ENCODE data around the genes BARX1 and MFSD14B.

GRCh38 chr9:93600264-93600727 is 23.9 kb downstream of the PHF2 start:
- PRO-cap, result no peak

GRCh38 chr9:93675313-93675899 is 99.0 kb downstream of the PHF2 start:
- PRO-cap, result no peak

DNA sequence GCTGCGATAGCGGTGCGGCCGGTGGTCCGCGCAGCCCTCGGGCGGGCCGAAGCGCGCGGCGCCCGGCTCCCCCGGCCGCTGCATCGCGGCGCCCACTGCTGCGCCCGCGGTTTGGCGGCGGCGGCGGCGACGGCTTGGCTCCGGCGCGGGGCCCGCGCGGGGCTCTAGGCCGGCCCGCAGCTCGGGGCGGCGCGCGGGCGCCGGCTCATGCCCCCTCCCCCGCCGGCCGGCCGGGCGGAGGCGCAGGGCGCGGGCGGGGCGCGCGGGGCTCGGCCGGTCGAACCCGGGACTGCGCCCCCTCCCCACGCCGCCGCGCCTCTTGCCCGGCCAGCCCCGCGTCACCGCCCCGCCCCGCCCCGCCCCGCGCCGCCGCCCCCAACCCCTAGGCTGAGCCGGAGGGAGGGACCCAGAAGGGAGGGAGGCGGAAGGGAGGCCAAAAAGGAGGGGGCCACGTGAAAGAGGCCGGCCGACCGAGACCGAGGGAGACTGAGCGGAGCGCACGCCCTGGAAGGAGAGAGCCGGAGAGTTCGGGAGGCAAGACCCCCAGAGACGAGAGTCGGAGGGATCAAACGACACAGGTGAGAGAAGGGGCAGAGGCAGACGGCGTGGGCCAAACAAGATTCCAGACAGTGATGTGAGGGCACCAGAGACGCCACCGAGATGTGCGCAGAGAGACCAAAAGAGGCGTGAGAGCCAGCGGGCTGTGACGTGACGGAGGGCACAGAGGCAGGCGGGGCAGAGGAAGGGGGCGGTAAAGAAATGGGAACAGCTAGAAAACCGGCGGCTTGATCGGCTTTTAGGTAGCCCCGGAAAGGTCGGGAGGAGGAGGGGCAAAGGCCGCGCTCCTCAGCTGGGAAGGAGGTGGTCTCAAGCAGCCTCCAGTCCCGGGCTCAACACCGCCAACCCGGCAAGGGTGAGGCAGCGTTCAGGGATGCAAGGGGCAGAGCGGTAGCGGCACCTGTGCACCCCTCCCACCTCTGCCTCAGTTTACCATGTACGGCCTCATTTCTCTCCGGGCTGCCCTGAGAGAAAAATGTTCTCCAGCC is at the start of gene BARX1:
BARX1 (minus strand) TSS at position 293 of the 1,046 bp plus-strand sequence.
- PRO-cap, result no peak

DNA sequence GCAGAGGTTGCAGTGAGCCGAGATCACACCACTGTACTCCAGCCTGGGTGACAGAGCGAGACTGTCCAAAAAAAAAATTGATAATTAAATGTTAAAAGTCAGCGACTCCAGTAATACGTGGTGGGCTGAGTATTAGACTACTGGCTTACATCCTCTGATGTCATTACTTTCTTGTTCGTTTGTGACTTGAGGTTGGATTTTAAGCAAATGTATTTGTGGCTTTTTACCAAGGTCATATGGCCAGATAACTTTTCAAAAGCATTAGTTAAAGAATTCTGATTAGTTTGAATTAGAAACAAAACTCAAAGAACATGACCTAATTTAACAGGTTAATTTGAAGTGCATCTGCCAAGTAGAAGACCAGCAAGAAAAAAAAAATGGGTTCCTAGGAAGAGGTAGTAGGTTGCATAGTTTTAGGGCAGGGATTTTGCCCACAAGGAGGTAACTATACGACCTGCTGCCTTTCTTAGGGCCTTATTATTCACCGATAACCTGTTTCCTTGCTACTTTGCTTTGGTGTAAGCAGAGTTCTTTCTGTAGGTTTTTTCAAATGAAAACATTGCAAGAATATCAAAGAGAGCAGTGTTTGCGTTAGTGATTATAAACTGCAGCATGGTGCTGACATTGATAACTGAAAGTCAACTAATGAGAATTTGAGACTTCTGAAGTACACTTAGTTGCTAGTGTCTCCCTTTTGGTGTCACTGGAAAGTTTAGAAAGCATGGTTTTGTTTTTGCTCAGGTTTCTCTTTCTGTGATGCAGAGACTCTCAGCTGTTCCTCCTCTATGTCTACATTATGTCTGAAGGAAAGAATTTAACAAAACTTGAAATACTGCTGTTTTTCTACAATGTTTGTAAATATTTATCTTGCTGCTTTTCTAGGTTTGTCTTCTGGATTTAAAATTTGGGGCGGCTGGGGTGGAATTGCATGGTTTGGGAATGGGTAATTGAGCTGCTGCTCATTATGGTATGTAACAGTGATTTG is 80.4 kb upstream of the ZNF169 start:
- PRO-cap, result no peak

DNA sequence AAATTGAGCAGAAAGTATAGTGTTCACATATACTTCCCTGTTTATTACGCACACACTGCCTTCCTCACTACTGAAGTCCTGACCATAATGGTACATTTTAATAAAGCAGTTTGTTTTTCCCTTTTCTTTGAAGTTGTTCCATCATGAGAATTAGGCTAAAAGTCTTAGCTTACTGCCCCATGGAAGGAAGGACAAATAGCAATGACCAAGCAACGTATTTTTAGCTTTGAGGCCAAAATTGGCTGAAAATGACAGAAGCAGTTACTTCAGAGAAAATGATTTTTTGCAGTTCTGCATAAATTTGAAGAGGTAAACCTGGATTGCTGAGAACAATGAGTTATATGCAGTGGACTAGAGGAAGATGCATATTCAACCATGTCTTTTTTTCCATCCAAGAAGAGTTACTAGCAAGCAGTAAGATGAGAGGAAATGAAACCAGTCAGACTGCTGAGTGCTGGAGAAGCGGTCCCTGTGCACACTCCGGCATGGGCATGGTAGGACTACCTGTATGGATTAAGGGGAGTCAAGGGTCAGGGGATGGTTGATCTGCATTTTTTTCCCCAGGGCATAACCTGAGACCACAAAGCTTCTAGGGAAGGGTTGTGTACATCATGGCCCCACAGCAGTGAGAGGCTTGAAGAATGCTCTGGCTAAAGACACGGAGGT is 76.7 kb upstream of the ZNF169 start:
- PRO-cap, result no peak

- PRO-cap, result no peak
These were observed 28.7 kb downstream of the NUTM2F start for GRCh38 chr9:94299443-94300441.

- PRO-cap, result bidirectional peak, plus-strand start at chr9:94374569, minus-strand start at chr9:94374297
These were observed at the start of gene MFSD14B for GRCh38 chr9:94374098-94375053. TSS of gene MFSD14B (plus strand) at chr9:94374569.

DNA sequence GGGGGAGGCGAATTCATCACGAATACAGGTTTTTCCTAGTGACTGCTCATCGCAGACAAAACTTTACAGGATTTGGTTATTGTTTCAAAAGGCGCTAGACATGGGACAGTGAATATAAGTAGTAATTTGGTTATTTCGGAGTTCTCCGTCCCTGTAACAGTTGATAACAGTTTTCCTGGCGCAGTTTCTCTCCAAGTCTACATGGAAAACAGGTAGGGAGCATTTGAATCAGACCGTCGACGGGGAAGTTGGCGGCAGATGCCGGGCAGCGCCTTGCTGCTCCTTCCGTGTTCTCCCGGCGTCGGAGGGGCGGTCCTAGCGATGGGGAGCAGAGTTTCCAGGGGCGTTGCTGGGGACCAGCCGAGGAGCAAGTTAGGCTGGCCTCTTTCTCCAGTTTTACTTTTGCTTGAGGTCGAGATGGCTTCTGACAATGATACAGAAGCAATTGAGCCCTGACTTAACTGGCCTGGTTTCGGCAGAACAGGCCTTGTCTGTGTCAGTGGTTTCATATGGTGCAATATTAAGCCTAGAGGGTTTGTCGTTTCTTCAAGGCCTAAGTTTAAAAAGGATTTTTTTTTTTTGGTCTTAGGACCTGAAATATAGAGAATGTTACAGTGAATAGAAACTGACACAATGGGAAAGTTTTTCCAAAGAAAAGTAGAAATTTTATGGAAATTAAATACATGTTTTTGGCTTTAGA is 835 bp downstream of the MFSD14B start:
- PRO-cap, result bidirectional peak, plus-strand start at position 393 of the sequence, minus-strand start at position 225 of the sequence

- PRO-cap, result no peak
These were observed 79.3 kb downstream of the MFSD14B start for GRCh38 chr9:94453440-94454292.

GRCh38 chr9:94464588-94465176 is 90.3 kb downstream of the MFSD14B start:
- PRO-cap, result no peak

GRCh38 chr9:94553885-94554337 is 39.7 kb downstream of the FBP2 start:
- PRO-cap, result no peak

DNA sequence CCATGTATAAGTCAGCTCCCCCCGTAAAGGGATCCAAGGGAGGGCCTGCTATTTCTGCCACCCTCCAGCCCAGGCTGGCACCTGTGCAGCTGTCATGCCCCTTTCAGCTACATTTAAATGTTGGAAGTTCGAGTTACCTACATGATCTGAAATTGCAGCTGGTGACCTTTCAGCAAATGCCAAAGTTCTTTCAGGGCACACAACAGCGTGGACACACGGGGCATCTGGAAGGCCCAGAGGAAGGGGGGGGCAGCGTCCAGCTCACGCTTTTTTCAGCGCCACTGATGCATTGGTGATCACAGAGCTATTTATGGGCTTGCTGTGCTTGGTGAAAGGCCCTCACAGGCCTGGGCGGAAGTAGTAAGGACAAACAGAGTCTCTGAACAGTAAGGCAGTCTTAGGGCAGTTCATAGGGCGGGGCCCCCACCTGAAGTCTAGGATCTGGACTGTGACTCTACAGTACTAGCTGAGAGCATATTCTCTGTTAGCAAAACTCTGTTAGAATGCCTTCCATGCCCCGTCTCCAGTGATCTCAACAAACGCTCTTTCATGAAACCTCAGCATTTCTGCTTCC is 6.6 kb upstream of the FBP2 start:
- PRO-cap, result no peak

GRCh38 chr9:94844938-94845662 is 118.6 kb downstream of the AOPEP start:
- PRO-cap, result no peak

DNA sequence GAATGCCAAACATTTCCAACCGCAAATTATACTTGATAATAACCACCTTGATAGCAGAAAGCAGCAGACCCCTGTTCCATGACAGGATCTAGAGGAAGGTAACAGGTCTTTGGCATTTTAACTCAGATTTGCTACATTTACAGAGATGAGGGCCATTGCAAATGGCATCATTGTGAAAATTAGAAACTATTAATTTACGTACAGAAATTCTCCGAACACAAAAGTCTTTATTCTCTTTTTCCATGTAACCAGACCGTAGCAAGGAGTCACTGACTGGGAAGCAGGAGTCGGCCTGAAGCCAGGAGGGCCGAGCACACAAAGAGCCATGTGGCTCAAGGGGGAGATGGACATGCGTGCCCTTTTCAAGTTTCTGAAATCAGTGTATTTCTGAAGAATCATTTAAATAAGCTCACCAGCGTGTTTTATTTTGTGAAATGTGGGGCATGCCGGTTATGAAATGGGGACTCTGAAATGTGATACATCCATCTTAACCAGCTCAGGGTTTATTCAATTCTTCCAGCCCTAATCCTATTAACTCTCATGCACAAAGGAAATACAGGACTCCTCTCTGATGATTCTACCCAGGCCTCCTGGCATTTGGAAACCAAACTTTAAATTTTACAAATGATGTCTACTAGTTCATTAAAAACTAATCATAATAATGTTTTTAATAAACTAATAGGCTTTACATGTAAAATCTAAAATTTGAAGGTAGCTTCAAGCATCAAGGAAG is 139.5 kb downstream of the AOPEP start:
- PRO-cap, result no peak

DNA sequence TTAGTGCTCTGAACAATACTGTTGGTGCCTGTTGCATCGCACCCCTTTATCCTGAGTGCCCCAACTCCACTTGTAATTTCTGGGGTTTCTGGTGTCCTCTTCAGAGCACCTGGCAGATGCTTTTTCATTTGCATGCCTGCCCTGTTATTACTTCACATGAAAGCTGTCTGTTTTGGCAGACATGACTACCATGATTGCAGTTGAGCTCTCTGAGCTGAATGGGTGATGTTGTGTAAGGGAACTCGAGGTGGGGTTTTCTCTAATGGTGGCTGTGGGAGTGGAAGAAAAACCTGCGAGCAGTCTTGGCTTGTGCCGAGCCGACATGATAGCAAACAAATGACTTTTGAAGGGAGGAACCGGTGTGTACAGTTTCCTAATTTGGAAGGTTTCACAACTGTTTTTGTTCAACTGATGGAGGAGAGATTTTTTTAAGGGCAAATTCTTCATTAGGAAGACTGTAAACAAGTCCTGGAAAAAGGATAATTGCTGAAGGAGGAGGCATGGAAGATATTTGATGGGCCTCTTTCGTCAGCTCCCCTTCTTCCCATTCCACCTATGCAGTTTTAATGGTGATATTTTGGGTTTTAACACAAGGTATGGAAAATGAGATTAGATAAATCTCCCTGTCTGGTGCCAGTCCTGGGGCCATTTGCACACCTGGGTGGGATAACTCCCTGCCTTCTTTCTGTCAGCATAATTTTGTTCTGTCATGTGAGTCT is 196.3 kb downstream of the AOPEP start:
- PRO-cap, result no peak

GRCh38 chr9:94950847-94951440 is 224.4 kb downstream of the AOPEP start:
- PRO-cap, result no peak

DNA sequence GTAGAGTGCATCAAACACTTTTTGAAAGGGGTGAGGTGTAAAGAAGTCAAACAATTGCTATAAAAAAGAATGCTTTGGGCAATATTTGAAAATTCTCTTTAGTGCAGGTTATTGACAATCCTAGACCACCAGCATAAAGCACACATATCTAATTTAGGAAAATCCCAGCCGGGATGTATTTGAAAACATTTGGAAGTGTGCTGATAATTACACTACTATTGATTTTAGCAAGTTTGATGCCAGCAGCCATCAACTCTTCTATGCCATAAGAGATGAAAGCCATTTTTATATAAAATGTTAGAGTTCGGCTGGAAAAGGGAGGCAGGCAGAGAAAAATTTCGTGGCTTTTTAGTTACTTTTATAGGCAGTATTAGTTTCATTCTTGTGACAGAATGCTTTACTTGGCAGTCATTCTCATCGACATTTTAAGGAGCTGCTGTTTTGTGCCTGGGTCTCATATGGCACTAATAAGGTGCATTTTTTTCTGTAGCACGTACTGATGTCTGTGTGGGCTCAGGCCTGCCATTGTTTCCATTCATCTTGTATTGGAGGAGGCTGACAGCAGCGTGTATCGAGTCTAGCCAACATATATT is 285.7 kb downstream of the AOPEP start:
- PRO-cap, result unidirectional peak, plus-strand start at position 303 of the sequence

- PRO-cap, result unidirectional peak, minus-strand start at chr9:95024417
These were observed 293.2 kb downstream of the FANCC start for GRCh38 chr9:95024137-95024962.

DNA sequence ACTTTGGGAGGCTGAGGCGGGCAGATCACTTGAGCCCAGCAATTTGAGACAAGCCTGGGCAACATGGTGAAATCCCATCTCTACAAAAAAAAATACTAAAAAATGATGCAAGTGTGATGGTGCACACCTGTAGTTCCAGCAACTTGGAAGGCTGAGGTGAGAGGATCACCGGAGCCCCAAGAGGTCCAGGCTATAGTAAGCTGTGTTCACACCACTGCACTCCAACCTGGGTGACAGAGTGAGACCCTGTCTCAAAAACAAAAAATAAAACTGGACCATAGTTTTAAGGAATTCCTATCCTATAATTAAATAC is 278.2 kb downstream of the FANCC start:
- PRO-cap, result no peak

GRCh38 chr9:95044808-95045743 is 272.4 kb downstream of the FANCC start:
- PRO-cap, result bidirectional peak, plus-strand start at chr9:95045290, minus-strand start at chr9:95045193

Measured in penis (tissue), 1 donor.